Heart (tissue), 3 donors: ENCODE results near the gene ALOX5AP.

- RAMPAGE, long total RNA, 2 experiments, result no peak in any of the 2 experiments
These were observed 19.5 kb downstream of the UBL3 start for GRCh38 chr13:29830958-29831301.

DNA sequence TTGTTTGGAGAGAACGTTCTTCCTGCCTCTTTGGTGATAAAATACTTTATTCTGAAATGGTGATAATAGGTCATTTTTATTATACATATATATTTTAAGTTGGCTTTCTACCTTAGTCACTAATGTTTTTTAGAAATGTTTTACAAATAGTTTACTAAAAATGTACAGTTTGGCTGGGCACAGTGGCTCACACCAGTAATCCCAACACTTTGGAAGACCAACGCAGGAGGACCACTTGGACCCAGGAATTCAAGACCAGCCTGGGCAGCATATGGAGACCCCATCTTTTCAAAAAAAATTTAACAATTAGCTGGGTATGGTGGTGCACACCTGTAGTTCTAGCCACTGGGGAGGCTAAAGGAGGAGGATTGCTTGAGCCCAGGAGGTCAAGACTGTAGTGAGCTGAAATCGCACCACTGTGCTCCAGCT lies 12.6 kb upstream of the UBL3 start:
- RAMPAGE, long total RNA, 2 experiments, result no peak in any of the 2 experiments

- RAMPAGE, long total RNA, 2 experiments, result no peak in any of the 2 experiments
These were observed 34.2 kb upstream of the UBL3 start for GRCh38 chr13:29884466-29885151.

DNA sequence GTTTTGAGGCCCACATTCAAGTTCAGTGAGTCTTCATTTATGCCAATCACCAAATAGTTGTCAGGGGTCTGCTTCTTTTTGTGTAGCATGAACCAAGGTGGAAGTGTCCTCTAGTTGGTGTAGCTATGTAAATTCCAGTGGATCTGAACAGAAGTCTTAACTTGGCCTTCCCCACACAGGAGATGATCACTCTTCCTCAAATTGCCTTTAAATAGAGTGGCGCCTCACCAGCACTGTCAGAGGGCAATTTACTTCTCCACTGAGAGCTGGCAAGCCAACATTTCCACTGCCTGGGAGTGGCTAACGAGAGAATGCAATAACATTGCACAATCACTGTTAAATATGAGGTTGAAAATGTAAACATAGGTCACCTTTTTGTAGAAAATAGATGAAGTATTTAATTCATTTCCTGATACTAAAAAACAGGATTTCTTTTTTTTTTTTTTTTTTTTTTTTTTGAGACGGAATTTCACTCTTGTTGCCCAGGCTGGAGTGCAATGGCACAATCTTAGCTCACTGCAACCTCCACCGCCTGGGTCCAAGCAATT lies 55.4 kb upstream of the UBL3 start:
- RAMPAGE, long total RNA, 2 experiments, result no peak in any of the 2 experiments

DNA sequence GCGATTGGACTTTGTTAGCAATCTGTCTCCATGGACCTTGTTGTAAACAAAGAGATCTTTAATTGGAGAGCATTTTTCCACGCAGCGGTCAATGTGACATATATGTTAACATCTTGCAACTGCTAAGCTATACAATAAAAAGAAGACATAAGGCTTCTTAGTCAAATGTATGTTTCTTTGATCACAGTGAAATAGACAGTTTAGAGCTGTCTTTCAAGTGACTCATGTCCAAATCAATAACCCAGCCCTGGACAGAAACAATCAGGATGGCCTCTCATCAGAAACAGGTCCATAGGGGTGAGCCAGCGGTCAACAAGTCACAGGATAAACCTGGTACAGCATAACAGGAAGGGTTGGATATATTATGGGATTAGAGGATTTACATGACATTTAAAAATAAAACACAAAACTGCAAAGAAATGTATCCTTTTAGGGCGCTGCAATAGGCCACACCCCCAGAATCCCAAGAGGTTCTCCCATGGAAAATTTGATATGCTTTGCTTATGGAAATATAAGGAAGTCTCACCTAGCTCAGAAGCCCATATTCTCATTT lies 69.8 kb upstream of the UBL3 start:
- RAMPAGE, long total RNA, 2 experiments, result no peak in any of the 2 experiments

GRCh38 chr13:29954317-29955118 lies 104.1 kb upstream of the UBL3 start:
- RAMPAGE, long total RNA, 2 experiments, result no peak in any of the 2 experiments

DNA sequence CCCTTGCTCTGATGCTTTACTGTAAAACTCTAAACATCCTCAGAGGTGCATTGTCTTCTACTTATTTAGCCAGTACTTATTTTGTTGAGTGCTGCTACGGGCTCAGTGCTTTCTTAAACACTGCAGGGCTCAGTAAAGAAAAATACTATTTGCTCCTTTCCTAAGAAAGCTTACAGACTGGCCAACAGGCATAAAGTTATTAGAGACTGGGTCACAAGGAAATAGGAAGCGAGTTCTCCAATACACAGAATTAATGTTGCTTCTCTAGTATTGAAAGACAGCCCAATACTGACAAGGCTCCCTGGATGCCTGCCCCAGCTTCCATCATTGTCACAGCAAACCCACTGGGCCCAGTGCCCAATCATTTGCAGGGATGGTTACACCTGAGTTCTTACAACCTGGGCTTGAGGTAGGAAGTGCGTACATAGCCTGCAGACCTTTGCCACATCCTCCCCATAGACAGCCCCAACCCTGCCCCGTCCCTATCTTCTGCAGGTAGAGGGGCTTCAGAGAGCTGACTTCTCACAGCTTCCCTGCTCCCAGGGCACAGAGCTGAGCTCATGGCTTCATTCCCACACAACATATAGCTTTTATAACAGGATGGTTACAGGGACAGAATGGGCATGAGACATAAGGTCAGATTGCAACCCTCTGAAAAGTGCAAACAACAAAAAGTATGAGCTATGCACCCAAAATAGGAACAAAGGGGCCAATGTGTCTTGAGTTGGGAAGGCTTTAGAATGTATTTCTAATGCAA lies 108.0 kb upstream of the UBL3 start:
- RAMPAGE, long total RNA, 2 experiments, result no peak in any of the 2 experiments

GRCh38 chr13:30279928-30280330 lies 27.4 kb downstream of the KATNAL1 start:
- RAMPAGE, long total RNA, 2 experiments, result no peak in any of the 2 experiments

- RAMPAGE, long total RNA, 2 experiments, result no peak in any of the 2 experiments
These were observed 23.9 kb downstream of the KATNAL1 start for GRCh38 chr13:30283372-30284018.

- RAMPAGE, long total RNA, 2 experiments, result no peak in any of the 2 experiments
These were observed 13.8 kb upstream of the UBE2L5 start for GRCh38 chr13:30408043-30409389.

GRCh38 chr13:30421118-30421502 lies 1.2 kb upstream of the UBE2L5 start:
- RAMPAGE, long total RNA, 2 experiments, result no peak in any of the 2 experiments

- RAMPAGE, long total RNA, 2 experiments, result no peak in any of the 2 experiments
These were observed 2.0 kb upstream of the USPL1 start for GRCh38 chr13:30615429-30616396.

GRCh38 chr13:30657956-30658643 lies 40.4 kb downstream of the USPL1 start:
- RAMPAGE, long total RNA, 2 experiments, result no peak in any of the 2 experiments

GRCh38 chr13:30668292-30668802 lies 50.6 kb downstream of the USPL1 start:
- RAMPAGE, long total RNA, 2 experiments, result no peak in any of the 2 experiments

- RAMPAGE, long total RNA, 2 experiments, result no peak in any of the 2 experiments
These were observed 44.9 kb upstream of the ALOX5AP start for GRCh38 chr13:30689996-30691331.

GRCh38 chr13:30735209-30735830 lies at the start of gene ALOX5AP:
Gene ALOX5AP, plus strand, starts transcription at chr13:30735543.
- RAMPAGE, long total RNA, 2 experiments, result start-site peak on the plus strand in 1 of 2 experiments, at chr13:30735536-30735588 at its widest, 59 to 195 reads per replicate

GRCh38 chr13:30739601-30739985 lies 4.2 kb downstream of the ALOX5AP start:
- RAMPAGE, long total RNA, 2 experiments, result no peak in any of the 2 experiments

DNA sequence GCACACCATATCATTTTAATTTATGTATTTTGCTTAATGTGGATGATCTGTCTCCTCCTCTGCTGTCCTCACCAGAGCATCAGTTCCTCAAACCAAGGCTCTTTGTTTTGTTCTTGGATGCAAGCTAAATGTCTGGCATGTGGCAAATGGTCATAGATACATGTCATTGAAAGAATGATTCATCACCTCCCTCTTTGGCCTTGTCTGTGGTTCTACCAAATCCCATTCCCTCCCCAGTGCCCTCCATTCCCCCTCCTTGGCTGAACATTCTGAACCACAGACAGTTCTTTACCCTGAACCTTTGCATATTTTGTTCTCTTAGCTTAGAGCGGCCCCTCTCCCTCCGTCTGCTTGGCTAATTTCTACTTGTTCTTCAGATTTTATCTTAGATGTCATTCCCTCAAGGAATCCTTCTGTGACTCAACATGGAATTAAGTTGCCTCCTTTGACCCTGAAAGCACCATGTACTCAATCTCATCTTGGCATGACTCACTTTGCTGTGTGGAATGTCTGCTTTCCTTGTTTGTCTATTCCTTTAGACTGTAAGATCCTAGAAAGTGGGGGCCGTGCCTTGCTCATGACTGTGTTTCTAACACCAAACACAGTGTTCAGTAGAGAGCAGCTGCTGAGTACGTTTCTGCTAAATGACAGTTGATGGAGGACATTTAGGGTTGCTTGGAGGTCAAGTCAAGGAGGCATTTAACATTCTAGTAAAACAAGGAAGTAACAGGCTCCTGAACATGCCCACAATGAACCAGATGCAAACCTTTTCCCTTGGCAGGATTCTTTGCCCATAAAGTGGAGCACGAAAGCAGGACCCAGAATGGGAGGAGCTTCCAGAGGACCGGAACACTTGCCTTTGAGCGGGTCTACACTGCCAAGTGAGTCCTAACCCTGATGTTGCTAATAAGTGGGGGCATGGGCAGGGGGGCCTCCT lies 8.2 kb downstream of the ALOX5AP start:
- RAMPAGE, long total RNA, 2 experiments, result no peak in any of the 2 experiments

DNA sequence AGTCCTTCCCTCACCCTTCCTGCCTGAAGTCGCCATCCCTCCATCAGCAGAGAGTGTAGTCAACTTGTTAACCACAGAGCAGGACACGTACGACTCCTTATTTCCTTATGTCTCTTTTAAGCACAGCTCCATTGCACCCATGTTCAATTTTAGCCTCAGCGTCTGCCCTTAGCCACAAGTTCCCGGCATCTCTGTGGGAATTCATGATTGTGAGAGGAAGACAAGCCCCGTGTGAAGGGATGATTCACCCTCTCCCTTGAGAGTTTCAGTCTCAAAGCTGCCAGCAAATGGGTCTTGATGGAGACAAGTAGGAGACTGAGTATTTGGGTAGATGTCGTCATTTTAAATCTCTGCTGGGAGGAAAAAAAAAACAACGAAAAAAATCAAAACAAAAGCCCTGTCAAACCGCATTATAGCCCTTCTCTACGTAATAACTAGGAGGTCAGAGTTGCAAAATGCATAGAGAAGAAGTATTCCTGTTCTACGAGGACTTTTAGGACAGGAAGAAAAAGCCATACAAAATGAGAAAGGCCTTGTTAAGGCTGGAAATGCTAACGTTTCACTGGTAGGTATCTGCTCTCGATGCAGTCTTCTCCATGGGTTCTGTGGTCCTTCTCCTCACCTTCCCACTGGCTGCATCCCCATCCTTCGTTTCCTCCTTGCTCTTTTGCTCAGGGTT lies 58.1 kb upstream of the MEDAG start:
- RAMPAGE, long total RNA, 2 experiments, result no peak in any of the 2 experiments

DNA sequence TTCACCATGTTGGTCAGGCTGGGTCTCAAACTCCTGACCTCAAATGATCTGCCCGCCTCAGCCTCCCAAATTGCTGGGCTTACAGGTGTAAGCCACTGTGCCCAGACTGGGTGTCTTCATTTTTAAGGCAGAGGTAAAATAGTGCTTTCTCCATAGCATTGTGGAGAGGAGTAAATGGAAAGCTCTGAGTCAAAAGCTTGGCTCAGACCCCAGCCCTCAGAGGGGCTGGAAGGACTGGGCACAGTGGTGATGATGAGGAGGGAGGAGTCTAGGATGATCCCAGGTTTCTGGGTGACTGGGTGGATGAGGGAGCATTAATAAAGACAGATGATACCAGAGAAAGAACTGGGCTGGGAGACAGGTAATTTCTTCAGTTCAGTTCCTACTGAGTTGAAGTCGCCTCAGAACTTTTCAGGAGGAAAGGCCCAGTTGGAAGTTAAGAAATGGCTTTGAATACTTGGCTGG lies 37.3 kb upstream of the MEDAG start:
- RAMPAGE, long total RNA, 2 experiments, result no peak in any of the 2 experiments